Karpas-422 (cell line): ENCODE results near the gene WDR86.

GRCh38 chr7:151107432-151107935, 21.2 kb downstream of the AGAP3 start:
- PRO-cap: no peak
- RAMPAGE, long total RNA: no peak

DNA sequence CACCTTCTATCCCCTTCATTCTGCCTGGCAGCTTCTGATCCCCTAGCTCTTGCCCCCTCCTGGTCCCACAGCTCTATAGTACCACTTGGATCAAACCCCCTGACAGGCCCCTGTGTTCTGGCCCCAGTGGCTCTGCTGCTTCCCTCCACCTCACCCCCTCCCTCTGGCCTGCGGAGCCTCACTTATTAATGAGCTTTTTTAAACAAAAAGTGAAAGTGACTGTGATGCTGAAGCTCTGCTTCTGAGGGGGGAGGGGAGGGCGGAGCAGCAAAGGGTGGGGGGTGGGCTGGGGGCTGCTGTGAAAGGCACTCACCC, 5.2 kb downstream of the SMARCD3 start:
- PRO-cap: no peak
- RAMPAGE, long total RNA: no peak

- PRO-cap: no peak
- RAMPAGE, long total RNA: no peak
These were observed 27.6 kb upstream of the SMARCD3 start for GRCh38 chr7:151275986-151276549.

DNA sequence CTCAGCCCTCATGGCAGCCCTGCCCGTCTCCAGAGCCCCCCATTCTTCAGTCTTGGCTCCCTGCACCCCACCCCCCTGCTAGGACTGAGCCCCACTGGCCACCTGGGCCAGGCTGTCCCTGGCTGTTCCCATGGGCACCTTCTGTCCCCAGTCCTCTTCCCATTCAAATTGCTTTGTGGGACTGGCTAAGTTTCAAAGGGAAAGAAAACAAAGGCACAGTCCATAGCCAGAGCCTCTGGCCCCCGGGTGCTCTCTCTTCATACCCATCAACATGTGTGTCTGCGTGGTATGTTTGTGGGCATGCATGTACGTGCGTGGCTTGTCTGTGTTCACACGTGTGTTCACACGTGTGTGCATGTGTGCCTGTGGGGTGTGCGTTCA, 17.0 kb downstream of the WDR86 start:
- PRO-cap: no peak
- RAMPAGE, long total RNA: no peak

DNA sequence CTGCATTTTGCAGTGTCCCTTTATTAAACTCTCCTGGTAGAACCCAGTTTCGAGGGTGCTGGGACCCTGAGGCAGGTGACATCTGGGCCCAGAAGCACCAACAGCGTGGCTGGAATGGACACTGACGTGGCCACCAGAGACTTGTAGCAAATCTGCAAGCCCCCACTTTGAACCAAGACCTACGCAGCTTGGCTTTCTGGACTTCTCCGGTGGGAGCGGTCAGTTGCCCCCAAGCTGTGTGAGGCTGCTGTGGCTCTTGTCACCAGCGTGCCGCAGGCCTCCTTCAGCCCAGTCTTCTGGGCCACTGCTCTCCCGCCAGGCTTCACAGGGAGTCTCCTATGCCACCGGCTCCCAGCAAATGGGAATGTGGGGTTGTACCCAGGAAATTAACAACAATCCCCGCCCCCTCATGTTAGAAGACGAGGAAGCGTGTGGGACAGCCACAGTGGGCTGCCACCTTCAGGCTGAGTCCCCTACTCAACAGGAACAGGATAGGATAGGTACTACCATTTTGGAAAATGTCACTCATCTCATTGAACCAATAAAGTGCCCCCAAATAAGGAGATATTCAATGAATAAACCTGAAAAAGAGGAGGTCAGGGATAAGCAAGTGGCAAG, 4.3 kb downstream of the WDR86 start:
- PRO-cap: no peak
- RAMPAGE, long total RNA: no peak

- PRO-cap: no peak
- RAMPAGE, long total RNA: no peak
These were observed at the start of gene WDR86 for GRCh38 chr7:151409516-151410632. WDR86 (minus strand) TSS chr7:151410038.

- PRO-cap: no peak
- RAMPAGE, long total RNA: no peak
These were observed 14.1 kb downstream of the CRYGN start for GRCh38 chr7:151425683-151426304.

- PRO-cap: no peak
- RAMPAGE, long total RNA: no peak
These were observed 3.2 kb downstream of the CRYGN start for GRCh38 chr7:151436618-151437328.

- PRO-cap: no peak
- RAMPAGE, long total RNA: no peak
These were observed 12.8 kb downstream of the RHEB start for GRCh38 chr7:151506703-151507409.

- PRO-cap: no peak
- RAMPAGE, long total RNA: no peak
These were observed 1.0 kb upstream of the RHEB start for GRCh38 chr7:151520731-151521100.

DNA sequence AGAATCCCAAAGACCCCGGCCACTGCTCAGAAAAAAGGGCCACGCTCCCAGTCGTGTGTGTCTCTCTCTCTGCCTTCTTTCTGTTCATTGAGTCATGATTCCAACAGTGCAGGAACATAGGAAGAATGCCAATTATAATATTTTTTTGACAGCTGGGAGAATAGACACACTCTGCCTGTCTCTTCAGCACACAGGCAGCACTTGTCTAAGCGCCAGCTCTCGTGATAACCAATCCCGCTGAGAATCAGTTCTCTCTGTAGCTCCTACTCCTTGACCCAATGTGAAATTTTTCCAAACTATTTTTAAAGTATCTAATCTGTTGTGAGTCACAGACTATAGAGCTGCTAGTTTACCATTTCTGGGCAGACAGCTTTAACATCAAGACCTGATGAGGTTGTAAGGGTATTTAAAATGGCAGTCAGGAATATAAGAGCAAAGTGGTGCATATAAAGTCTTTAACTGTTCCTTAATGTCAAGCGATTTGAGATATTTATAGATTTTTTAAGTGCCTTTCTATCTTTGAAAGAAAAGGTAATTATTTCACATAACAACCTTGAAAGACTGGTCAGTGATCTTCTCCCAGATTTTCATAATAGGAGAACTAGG, 145.8 kb upstream of the RHEB start:
- PRO-cap: no peak
- RAMPAGE, long total RNA: no peak

- PRO-cap: no peak
- RAMPAGE, long total RNA: no peak
These were observed 121.9 kb downstream of the PRKAG2 start for GRCh38 chr7:151755120-151755322.

DNA sequence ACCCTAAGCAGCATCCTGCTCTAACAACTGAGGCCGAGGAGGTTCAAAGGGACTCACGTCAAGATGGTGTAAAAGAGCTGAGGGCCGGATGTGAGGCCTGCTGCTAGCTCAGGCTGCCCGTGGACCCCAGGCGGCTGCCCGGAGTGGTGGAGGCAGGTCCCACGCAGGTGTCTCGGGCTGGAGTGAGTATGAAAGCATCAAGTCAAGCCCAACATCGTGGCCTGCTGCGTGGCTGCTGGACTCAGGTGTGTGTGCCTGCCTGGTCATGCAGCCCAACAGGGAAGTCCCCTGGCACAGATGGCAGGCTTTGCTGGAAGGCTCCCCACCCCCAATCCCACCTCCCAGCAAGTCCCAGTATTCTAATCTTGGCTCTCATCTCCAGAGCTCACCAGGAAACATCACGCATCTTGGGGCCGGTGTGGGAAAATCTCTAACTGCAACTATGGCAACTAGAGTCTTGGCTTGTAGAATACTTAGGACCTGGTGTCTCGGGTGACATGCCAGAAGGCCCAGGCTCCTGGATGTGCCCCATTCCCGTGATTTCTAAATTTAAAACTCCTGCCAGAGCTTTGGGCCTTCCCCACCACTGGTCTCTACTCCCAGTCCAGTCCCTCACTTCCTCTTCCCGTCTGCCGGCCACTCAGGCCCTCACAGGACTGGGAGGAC, 86.0 kb downstream of the PRKAG2 start:
- PRO-cap: no peak
- RAMPAGE, long total RNA: no peak

DNA sequence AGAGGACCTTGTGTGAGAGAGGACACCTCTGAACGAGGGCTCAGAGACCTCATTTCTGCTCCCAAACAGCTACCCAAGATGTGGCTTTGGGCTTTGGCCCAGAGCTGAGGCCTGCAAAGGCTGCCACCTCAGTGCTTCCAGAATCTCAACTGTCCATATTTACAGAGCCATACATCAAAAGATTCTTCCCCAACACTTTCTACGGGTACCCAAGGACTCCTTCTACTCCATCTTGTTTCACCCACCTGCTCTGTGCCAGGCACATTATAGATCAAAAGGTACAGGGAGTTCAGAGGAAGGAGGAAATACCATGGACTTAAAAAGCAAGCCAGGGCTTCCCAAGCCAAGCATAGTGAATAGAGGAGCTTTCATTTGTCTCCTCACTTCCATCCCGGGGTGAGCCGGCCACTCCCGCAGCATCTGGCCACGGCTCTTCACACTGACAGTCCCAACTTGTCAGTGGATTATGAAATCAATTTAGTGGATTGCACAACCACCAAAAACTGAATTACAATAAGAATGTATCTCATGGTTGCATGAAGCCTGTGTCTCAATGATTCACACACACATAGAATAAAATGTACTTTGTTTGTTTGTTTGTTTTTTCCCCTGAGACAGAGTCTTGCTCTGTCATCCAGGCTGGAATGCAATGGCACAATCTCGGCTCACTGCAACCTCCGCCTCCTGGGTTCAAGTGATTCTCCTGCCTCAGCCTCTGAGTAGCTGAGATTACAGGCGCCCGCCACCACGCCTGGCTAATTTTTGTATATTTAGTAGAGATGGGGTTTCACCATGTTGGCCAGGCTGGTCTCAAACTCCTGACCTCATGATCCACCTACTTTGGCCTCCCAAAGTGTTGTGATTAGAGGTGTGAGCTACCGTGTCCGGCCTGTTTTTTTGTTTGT, 79.3 kb downstream of the PRKAG2 start:
- PRO-cap: no peak
- RAMPAGE, long total RNA: no peak

DNA sequence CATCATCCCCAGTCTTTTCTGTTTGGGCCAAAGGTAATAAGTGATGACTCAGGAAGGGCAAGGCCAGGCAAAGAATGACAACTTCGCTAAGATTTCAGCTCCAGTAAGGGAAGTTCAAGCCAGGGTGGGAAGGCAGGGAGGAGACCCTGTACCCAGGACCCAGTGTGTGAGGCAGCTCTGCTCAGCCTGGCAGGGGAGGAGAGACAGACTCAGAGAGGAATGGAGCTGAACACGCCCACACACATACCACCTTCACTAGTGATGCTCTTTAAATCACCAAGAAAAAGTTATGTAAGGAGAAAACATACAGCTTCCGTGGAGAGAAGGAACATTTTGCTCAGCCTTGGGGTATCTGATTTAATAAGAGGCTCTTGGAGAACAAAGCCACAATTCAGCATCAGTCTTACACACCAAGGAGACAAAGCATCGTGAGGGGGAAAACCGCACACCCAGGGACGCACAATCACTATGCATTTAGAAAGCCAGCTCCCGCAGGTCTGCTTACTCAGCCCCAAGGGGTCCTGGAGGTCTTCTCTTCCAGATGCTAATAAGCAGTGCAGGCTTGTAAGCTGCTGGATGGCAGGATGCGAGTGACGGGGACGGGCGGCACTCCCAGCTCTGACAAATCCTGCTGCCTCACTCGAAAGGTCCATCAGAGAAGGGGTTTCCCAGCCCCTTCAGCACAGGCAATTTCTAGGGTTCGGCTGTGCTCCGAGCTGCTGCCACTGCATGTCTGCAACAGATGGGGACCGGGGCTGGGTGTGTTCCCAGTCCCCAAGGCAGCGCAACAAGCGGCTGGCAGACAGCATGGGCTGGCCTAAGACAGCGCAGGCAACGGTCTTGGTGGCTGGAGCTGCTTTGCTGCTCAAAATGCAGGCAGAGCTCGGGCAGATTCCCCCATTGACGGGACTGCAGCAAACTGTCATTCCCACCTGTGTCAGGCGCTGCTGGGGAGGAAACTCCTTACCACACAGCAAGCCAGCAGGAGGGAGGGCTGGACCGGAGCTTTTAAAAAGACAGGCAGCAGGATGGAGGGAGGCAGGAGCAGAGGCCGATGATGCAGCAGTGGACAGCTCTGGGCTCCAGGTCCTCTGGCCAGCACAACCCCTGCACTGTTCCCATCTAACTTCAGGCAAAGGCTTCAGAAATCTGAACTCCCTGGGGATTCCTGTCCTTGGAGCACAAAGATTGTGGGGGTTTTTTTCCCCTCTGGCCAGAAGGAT, 62.6 kb downstream of the PRKAG2 start:
- PRO-cap: no peak
- RAMPAGE, long total RNA: no peak

- PRO-cap: no peak
- RAMPAGE, long total RNA: no peak
These were observed 56.3 kb downstream of the PRKAG2 start for GRCh38 chr7:151820584-151820959.

DNA sequence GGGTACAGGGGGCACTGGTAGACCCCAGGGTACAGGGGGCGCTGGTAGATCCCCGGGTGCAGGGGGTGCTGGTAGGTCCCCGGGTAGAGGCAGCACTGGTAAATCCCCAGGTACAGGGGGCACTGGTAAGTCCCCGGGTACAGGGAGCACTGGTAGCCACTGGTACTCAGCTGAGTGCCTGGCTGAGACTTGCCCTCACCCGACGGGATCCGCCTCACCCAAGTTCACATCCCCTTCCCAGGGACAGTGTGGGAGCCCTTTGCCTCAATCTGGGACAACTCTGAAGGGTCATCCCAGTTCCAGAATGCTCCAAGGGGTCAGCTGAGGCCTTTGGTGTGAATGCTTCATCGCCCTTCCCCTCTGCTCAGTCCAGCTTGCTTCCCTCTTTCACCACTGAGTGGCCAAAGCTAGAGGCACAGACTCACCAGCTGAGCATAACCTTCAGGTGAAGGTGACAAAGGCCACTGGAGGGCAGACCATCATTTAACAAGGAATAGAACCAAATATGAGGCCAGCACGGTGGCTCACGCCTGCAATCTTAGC, 13.7 kb downstream of the PRKAG2 start:
- PRO-cap: no peak
- RAMPAGE, long total RNA: no peak

DNA sequence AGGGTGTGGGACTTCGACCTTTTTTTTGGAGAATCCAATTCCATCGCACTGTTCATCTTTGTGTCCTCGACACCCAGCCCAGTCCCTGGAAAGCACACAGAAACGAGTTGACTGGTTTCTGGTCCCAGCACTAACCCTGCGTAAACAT, 9.4 kb downstream of the PRKAG2 start:
- PRO-cap: no peak
- RAMPAGE, long total RNA: no peak

DNA sequence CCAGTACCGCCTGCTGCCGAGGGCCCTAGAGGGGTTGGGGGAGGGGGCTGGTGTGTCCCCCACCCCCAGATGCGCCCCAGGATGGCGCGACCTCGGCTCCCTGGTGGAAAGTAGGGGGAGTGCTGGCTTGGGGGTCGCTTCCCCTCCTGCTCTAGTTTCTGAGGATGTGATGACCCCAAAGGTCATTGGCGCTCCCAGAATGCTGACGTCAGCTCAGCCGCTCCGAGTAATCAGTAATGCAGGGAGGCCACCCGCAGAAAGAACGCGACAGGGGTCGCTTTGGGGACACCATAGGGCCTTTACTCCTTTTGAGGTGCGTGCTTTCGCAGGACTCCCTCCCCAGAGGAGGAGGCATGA, 1.1 kb upstream of the PRKAG2 start:
- PRO-cap: no peak
- RAMPAGE, long total RNA: no peak

GRCh38 chr7:152144063-152144959, 118.8 kb downstream of the GALNT11 start:
- PRO-cap: no peak
- RAMPAGE, long total RNA: no peak